ENCODE measurements around a stretch of chr13.

DNA sequence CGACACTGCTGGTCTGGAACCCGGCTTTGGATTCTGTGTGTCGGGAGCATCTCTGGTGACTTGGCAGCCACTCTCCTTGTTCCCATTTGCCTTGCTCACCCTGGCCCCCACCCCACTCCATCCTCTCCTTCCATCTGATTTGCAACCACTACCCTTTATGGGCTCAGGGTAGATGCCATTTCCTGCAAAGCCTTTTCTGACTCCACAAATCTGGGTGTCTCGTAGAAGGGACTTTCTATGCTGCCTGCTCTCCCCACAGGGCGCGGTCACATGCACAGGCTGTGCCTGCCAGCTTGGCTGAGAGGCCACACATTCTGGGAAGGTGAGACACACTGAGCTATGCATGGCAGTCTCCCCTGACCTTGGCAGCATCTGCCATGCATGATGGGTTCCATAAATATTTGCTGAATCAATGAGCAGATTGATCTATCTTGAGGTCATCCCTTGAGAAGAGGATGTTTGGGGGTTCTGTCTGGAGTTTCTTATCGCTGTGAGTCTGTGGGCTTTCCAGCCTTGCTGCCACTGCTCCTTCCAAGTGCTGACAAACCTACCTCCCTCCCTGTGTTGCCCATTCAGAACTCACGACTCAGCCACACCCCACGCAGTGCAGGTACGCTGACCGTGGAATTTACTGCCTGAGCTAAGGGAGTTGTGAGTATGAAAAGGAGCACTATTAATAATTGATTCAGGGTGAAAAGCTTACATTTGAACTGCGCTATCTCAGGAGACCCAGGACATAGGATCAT is 244.5 kb downstream of the COL4A1 start:
- RRBS: no CpG with 5 or more reads among the region's 12 CpGs

GRCh38 chr13:110128401-110128961 is 178.5 kb downstream of the COL4A1 start:
- RRBS: no CpG with 5 or more reads among the region's 9 CpGs

DNA sequence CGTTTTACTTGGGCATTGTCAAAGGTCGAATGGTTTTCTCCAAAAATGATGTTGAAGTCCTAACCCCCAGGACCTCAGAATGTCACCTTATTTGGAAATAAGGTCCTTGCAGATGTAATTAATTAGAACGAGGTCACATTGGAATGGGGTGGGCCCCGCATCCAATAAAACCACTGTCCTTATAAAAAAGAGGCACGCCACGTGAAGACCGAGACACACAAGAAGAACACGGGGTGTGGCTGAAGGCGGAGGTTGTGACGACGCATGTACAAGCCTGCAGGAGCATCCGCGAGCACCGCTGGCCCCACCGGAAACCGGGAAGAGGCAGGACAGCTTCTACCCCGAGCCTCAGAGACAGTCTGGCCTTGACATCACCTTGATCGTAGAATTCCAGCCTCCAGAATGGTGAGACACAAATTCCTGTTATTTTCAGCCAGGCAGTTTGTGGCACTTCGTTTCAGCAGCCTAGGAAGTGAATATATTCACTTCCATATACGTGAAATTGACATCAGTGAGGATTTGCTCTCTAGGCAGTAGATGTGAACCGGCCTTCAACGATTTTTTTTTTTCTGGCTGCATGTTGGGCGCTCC is 177.9 kb downstream of the COL4A1 start:
- RRBS: no CpG with 5 or more reads among the region's 23 CpGs

DNA sequence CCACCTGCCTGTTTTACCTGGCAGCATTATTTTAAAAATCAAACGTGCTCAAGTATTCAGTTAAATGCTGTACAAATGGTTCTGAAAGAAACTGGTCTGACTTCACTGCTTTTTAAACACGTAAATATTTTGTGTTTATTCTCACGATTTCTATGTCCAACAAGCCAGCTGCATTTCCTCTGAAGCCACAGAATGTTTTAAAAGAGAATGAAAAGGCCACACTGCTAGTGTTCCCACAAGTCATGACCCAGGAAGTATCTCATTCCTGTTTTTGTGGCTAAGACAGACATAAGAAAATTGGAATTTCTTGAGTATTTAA is 81.1 kb downstream of the COL4A1 start:
- RRBS: no CpG with 5 or more reads among the region's 3 CpGs

DNA sequence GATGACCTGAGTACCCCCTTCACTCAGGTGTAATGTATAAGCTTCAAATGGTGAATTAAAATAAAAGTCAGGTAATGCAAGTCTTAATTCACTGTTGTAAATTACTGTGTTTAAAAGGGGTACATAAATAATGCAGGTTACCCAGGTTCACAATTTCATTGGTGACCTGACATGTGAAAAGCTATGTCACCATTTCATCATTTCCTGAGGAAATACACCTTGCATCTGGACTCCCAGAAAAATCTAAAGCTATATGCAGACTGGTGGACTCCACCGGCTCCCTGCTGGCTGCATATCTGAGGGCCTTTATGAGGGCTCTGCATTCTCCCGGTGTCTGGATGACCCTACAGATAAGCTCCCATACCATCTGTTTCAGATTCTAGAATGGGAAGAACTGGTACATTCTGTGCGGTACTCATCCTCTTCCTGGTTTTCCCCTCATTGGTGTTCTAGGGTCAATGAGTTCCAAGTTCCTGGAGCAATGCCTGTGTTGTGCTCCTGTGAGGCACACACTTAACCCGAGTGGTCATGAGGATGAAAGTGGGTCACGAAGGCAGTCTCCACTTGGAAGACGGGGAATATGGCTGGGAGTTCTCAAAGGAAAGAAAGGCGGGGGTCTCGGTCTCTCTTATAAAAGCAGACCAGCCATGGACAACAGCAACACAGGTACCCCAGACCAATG is 60.5 kb downstream of the COL4A1 start:
- RRBS: 80% methylated on average over 1 of the region's 8 CpGs

DNA sequence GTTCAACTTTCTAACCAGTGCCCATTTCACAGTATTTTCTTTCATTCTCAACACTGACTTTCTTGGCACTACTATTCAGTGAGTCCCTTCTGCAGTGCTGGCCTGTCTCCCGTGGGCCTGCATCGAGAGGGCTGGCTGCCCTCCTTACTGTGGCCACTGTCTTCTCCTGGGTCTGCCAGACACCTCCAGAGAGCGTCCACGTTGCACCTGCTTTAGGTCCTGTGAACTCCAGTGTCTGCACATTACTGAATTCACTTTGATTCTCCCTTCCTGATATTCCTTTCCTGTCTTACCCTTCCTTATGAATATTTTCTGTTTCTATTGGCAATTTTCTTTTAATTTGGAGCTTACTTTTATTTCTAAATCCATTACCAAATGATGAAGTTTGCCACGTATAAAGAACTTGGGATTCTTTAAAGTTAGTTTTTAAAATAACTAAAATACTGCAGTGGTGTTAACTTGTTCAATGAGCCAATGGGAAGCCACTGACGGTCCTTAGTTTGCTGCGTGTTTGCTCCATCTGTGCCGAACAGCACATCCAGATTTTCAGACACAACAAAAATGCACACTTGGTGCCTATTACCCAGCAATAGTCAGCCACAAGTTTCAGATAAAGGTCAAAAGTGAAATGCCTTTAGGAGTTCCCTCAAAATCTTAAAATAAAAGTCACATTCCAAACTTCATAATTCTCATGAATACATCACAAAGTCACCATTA is 27.1 kb downstream of the COL4A1 start:
- RRBS: no CpG with 5 or more reads among the region's 8 CpGs

DNA sequence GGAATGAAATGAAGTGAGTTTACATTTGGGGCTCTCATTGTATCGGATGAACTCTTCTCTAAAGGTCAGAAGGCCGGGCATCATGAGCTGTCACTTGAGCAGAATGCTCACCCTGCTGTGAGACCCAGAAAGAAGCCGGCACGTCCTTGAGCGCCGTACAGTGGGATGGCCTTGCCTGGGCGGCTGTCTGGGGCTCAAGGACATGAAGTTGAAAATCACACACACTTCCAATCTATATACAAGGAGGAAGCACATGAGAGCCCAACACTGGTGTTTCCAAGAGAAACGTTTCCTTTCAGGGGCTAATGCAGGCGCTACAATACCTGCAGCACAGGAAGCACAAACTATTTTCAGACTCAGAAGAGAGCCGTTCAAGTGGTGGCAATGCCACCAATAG is 19.5 kb downstream of the COL4A1 start:
- RRBS: 40% methylated on average over 1 of the region's 10 CpGs

GRCh38 chr13:110293452-110293913 is 13.5 kb downstream of the COL4A1 start:
- RRBS: no CpG with 5 or more reads among the region's 4 CpGs

DNA sequence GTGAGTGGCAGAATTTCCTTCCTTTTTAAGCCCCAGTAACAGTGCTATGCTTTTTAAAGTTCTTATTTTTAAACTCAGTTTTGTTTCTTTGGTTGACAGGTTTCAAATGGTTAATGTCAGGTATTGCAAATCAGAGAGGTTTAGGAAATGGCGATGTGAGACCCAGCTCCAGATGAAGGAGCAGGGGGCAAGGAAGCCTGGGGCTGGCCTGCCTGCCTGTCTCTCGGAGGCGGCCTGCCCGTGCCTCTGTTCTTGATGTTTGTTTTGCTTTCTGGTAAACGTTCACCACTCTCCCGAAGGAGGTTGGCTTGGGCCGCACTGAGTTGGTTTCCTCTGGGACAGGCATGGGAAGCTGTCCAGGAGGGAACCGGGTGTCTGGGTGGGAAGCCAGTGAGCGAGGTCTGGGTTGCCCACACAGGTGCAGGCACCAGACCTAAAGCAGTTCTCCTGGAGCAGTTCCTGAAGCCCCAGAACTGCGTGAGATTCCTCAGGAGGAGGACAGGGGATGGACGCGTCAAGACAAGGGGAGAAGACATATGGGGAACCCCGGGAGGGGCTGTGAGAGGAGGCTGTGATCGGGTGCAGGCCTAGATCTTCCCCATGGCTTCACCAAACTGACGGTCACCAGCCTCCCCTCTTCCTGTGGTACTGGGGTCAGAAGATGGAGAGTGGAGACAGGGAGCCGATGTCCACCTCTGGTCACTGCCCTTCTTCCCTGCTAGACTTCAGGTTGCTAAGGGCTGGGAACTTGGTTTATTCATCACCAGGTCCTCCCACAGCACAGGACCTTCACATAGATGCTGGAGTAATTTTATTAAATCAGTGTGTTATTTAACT is 15.1 kb downstream of the COL4A2 start:
- RRBS: no CpG with 5 or more reads among the region's 16 CpGs

DNA sequence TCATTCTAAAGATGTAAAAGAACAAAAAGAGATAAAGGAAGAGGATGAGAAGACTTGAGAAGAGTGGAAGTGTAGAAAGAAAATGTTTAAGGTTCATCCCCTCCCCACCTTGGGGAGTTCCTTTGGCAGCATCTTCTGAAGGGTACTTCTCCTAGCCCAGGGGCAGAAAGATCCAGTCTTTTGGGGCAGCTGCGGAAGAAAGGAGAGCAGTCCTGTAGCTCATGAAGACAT is 33.3 kb downstream of the COL4A2 start:
- RRBS: no CpG with 5 or more reads among the region's 1 CpG

DNA sequence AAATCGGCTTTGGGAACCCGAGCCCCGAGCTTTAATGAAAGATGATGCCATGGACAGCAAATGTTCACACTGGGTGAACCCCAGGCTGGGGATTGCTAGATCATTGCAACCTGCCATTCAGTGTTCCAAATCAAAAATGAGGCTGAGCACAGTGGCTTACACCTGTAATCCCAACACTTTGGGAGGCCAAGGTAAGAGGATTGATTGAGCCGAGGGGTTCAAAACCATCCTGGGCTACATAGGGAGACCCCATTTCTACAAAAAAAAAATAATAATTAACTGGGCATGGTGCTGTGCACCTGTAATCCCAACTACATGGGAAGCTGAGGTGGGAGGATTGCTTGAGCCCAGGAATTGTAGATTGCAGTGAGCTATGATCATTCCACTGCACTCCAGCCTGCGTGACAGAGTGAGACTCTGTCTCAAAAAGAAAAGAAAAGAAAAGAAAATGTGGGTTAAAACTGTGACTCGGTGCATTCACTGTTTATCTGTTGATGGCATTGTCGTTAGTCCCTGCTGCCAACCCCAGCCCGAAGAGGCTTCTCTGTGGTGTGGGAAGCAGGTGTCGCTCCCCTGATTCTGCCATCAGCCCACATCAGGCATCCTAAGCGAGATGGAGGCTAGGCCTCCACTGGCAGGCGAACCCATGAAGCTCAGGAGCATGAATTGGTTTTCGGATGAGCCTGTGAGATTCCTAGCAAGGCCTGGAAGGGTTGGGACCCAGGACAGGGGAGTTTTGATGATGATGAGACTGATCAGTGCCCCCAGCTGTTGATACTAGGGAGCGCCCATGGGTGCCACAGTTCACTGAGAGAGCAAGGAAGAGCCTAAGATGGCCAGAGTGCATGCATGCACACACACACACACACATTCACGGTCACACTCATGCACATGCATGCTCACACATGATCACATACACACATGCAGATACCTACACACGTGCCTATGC is 87.5 kb downstream of the RAB20 start:
- RRBS: no CpG with 5 or more reads among the region's 15 CpGs

GRCh38 chr13:110501314-110501709 is 60.2 kb downstream of the RAB20 start:
- RRBS: no CpG with 5 or more reads among the region's 9 CpGs

DNA sequence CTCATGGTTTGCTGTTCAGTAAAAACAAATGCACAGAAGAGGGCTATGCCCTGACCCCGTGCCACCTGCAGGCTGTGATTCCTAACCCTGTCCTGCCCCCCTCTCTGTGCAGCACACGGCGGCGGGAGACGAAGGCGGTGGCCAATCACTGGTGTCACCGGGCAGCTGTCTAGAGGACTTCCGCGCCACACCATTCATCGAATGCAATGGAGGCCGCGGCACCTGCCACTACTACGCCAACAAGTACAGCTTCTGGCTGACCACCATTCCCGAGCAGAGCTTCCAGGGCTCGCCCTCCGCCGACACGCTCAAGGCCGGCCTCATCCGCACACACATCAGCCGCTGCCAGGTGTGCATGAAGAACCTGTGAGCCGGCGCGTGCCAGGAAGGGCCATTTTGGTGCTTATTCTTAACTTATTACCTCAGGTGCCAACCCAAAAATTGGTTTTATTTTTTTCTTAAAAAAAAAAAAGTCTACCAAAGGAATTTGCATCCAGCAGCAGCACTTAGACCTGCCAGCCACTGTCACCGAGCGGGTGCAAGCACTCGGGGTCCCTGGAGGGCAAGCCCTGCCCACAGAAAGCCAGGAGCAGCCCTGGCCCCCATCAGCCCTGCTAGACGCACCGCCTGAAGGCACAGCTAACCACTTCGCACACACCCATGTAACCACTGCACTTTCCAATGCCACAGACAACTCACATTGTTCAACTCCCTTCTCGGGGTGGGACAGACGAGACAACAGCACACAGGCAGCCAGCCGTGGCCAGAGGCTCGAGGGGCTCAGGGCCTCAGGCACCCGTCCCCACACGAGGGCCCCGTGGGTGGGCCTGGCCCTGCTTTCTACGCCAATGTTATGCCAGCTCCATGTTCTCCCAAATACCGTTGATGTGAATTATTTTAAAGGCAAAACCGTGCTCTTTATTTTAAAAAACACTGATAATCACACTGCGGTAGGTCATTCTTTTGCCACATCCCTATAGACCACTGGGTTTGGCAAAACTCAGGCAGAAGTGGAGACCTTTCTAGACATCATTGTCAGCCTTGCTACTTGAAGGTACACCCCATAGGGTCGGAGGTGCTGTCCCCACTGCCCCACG is 49.4 kb downstream of the RAB20 start:
- RRBS: 100% methylated on average over 1 of the region's 43 CpGs

DNA sequence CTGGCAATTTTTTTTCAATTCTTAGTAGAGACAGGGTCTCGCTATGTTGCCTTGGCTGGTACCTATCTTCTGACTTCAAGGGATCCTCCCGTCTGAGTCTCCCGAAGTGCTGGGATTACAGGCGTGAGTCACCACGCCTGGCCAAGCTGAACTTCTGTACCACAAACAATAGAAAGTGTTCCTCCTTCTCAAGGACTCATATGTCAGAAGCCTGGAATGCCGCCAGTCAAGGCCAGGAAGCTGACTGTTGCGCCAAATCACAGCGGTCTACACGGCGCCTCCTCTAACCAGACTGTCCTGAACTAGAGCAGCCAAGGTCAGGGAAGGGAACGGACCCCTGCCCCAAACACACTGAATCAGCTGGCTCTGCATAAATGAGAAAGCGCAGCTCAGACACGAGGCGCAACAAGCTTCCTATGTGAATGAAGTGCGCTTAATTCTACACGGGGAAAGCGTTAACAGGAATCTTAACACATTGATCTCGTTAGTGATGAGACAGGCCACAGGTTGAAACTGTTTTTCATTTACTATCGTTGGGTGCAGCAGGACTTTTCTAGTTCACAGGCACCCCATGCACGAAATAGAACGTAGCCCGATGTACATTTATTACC is 14.5 kb downstream of the RAB20 start:
- RRBS: no CpG with 5 or more reads among the region's 22 CpGs

GRCh38 chr13:110646802-110647364 is 31.5 kb downstream of the NAXD start:
- RRBS: no CpG with 5 or more reads among the region's 14 CpGs

GRCh38 chr13:110712772-110713116 is 756 bp upstream of the ING1 start:
- RRBS: under 1% methylated on average over 11 of the region's 28 CpGs

DNA sequence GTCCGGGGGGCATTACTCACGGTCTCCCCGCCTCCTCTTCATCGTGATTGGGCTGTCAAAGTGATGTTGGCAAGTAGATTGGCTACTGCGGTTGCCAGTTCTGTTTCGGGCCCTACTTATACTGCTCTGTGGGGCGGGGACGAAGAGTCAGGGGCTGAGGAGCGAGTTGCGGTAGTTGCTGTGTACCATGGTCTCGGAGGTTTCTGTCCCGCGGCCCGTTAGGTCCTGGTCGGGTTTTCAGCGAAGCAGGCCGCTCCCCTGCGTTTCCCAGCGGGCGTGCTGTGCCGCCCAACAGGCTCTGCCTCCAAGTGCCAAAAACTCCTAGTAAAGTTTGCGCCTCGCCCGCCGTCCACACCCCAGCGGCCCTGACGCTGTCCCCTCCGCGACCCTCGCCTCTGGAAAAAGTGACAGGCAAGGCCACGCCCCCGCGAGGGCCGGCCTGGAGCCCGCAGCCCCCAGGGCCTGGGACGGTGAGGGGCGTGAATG is 340 bp upstream of the ING1 start:
- RRBS: 0% methylated on average over 4 of the region's 37 CpGs

GRCh38 chr13:110726787-110727192 is 13.3 kb downstream of the ING1 start:
- RRBS: no CpG with 5 or more reads among the region's 8 CpGs

DNA sequence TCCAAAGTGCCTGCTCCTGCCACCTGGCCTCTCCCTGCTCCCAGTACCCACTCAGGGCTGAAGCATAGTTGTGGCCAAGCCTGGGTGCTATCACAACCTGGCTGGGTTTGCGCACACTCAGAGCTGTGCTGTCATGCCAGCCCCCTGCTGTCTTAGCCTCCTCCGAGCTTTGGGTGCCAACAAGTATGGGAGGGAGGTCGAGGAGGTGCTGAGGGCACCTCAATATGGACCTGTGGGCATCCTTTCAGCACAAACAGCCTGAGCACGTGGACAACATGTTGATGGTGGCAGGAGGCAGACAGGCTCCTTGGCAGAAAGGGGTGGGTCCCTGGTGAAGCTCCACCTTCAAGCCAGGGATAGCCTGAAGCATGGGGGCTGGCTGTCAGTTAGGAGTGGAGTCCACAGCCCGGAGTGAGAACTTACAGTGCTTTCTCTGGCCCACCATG is 79.6 kb downstream of the ING1 start:
- RRBS: no CpG with 5 or more reads among the region's 5 CpGs

- RRBS: no CpG with 5 or more reads among the region's 9 CpGs
Measured at GRCh38 chr13:110810115-110810520, 96.6 kb downstream of the ING1 start.

All from GM19239 (cell line).